Subcutaneous adipose tissue (tissue), 3 donors: Measurements from ENCODE around the genes PICK1, SLC16A8, PLA2G6 and DDX17.

- PRO-cap: no peak
- RAMPAGE, long total RNA, 3 experiments: no peak in any of the 3 experiments
Measured at GRCh38 chr22:38038230-38039037, 18.8 kb upstream of the PICK1 start.

GRCh38 chr22:38056999-38058286, at the start of gene PICK1:
TSS of gene PICK1 (plus strand) at chr22:38057404.
- PRO-cap: bidirectional peak, plus-strand start at chr22:38057277, minus-strand start at chr22:38057262; bidirectional peak, plus-strand start at chr22:38057407, minus-strand start at chr22:38057328
- RAMPAGE, long total RNA, 3 experiments: start-site peak on the plus strand in 2 of 3 experiments, at chr22:38057274-38057829 at its widest, 28 to 56 reads per replicate

DNA sequence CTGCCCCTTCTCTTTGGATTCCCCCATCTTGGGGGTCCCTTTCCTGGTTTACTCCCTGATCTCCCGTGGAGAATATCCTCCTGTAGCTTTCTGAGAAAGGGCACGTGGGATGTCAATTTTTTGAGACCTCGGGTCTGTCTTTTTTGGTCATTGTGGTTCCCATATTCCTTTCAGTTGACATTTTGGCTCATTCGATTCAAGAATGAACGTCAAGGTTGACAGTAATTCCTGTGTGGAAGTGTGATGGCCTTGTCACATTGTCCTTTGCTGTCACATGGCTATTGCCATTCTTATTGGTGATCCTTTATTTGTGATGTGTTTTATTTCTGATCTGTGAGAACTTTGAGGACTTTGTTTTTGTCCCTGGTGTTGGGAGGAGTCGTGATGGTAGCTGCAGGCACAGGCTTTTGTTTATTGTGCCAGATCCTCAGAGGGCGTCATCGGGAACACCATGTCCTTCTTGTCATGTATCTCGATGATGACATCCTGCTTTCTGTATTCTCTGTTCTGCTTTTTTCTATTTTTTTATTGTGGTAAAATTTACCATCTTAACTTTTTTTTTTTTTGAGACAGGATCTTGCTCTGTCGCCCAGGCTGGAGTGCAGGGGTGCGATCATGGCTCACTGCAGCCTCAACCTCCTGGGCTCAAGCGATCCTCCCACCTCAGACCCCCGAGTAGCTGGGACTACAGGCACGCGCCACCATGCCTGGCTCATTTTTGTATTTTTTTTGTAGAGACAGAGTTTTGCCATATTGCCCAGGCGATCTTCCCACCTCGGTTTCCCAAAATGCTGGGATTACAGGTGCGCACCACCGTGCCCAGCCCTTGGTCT, 5.6 kb downstream of the PICK1 start:
- PRO-cap: no peak
- RAMPAGE, long total RNA, 3 experiments: no peak in any of the 3 experiments

- PRO-cap: no peak
- RAMPAGE, long total RNA, 3 experiments: no peak in any of the 3 experiments
Measured at GRCh38 chr22:38083914-38084353, at the start of gene SLC16A8. TSS of gene SLC16A8 (minus strand) at chr22:38084184.

- PRO-cap: no peak
- RAMPAGE, long total RNA, 3 experiments: no peak in any of the 3 experiments
Measured at GRCh38 chr22:38088533-38089320, 4.7 kb upstream of the SLC16A8 start.

DNA sequence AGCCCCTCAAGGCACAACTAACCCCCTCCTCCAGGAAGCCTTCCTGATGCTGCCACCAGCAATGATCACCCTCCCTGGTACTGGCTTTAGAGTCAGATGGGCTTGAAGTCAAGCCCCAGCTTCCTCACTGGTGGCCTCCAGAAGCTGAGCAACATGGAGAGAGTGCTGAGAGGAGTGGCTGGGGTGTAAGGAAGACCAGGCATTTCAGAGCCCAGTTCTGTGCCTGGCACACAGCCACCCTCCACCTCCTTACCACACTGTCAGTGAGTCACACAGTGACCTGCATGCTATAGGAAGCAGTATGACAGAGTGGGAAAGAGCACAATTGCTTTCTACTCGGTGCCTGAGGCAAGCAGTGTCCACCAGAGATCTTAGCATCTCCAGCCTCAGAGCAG, 24.8 kb upstream of the BAIAP2L2 start:
- PRO-cap: no peak
- RAMPAGE, long total RNA, 3 experiments: no peak in any of the 3 experiments

DNA sequence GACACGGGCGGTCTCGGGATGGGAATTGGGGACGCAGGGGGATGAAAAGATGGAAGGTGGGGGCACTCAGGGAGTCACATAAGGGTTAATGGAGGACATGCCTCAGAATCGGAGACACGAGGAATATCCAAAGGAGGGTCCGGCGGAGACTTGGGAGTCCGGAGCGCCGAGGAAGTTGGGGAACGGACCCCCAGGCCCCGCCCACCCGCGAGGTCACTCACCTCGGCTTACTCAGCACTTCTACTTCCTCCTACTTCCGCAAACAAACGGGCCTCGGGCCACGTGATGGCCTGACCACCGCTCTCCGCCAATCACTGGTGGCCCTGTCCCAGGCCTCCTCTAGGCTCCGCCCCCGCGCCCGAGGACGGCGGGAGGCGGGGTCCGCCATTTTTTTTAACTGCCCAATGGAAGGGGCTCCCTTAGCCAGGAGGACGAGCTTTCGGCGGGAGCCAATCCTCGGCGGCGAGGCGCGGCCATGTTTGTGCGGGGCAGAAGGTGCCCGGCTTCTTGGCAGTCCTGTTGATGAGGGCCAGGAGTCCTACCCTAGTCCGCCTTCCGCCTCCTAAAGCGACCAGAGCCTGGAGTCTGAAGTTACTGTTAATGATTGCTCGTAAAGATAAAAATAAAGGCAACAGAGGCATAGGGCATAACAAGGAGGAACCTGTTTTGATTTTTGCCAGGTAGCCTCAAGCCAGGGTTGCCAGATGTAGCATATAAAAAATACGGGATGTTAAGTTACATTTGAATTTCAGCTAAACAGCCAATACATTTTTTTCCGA, at the start of gene PLA2G6:
TSS of gene PLA2G6 (minus strand) at position 268 of the 779 bp plus-strand sequence.
- PRO-cap: bidirectional peak, plus-strand start at position 513 of the sequence, minus-strand start at position 233 of the sequence
- RAMPAGE, long total RNA, 3 experiments: start-site peak on the minus strand in 2 of 3 experiments, centred at positions 222 to 245 of the sequence, 30 to 41 reads per replicate

DNA sequence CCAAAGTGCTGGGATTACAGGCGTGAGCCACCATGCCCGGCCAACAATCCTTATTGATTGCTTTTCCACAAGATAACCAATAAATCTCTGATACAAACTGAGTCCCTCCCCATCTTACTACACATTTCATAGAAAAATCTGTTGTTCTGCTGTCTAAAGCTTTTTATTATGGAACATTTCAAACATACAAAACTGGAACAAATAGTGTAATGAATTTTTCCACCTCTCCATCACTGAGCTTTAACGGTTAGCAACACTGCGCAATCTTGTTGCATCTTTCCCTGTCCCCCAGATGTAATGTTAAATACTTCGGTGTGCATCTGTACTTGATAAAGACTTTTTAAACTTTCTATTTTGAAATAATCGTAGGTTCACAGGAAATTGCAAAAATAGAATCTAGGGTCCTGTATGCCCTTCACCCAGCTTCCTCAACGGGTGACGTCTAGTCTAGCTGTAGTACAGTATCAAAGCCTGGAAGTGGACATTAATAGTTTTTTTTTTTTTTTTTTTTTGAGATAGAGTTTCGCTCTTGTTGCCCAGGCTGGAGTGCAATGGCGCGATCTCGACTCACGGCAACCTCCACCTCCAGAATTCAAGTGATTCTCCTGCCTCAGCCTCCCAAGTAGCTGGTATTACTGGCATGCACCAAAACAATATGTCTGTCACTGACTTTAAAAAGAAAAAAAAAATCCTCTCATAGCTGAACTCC, 16.2 kb downstream of the TMEM184B start:
- PRO-cap: no peak
- RAMPAGE, long total RNA, 3 experiments: no peak in any of the 3 experiments

DNA sequence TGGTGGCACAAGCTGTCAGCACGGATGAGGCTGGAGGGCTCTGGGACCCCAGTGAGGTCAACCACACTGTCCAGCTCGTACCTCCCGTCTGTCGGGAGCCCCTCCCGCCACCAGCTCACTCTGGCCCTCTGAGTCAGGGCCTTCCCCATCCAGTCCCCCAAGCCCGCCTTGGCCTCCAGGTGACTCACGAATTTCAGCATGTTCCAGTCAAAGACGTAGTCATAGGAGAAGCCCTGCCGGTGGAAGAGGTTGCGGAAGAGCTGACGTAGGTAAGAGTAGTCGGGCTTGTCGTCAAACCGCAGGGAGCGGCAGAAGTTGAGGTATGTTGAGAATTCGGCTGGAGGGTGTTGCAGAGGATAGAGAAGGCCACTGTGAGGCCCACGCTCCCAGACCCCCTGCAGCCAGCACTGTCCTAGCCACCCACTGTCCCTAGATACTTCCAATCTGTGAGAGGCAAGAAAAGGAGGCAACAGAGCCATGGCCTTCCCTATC, 18.6 kb downstream of the CSNK1E start:
- PRO-cap: no peak
- RAMPAGE, long total RNA, 3 experiments: no peak in any of the 3 experiments

- PRO-cap: no peak
- RAMPAGE, long total RNA, 3 experiments: no peak in any of the 3 experiments
Measured at GRCh38 chr22:38327557-38328416, 10.6 kb upstream of the CSNK1E start.

- PRO-cap: no peak
- RAMPAGE, long total RNA, 3 experiments: no peak in any of the 3 experiments
Measured at GRCh38 chr22:38348140-38348933, 31.1 kb upstream of the CSNK1E start.

- PRO-cap: no peak
- RAMPAGE, long total RNA, 3 experiments: no peak in any of the 3 experiments
Measured at GRCh38 chr22:38443088-38443759, 11.8 kb downstream of the KCNJ4 start.

GRCh38 chr22:38446005-38446491, 9.0 kb downstream of the KCNJ4 start:
- PRO-cap: no peak
- RAMPAGE, long total RNA, 3 experiments: no peak in any of the 3 experiments

DNA sequence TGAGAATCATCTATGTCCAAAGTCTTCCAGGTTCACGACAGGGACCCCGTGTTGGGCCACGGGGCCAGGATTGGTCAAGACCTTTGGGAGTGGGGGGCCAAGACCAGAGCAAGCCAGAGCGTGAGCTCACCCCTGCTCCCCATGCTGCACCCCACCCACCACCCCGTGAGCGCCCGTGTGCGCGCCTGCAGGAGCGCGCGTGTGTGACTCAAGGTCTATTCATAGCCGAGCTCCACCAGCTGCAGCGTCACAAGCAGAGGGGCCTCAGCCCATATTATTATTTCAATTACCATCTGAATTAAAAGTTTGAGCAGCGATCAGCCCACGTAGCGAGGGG, 5.2 kb downstream of the KCNJ4 start:
- PRO-cap: no peak
- RAMPAGE, long total RNA, 3 experiments: no peak in any of the 3 experiments

DNA sequence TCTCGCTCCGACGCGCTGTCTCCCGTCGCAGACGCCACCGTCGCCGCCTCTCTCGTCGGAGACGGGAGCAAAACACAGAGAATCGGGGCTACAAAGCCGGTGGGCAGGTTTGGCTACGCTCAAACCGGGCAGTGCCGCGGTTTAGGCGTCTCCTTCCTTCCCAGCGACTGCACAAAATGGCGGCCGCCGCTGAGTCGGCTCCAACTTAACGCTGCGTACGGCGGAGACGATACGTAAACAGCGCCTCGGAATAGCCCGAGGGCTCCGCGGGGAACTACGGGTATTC, at the start of gene DDX17:
TSS of gene DDX17 (minus strand) at position 181 of the 286 bp plus-strand sequence.
- PRO-cap: bidirectional peak, plus-strand start outside the sequence, minus-strand start at position 178 of the sequence
- RAMPAGE, long total RNA, 3 experiments: start-site peak on the minus strand in 3 of 3 experiments, centred at positions 184 to 190 of the sequence, 896 to 1,588 reads per replicate

DNA sequence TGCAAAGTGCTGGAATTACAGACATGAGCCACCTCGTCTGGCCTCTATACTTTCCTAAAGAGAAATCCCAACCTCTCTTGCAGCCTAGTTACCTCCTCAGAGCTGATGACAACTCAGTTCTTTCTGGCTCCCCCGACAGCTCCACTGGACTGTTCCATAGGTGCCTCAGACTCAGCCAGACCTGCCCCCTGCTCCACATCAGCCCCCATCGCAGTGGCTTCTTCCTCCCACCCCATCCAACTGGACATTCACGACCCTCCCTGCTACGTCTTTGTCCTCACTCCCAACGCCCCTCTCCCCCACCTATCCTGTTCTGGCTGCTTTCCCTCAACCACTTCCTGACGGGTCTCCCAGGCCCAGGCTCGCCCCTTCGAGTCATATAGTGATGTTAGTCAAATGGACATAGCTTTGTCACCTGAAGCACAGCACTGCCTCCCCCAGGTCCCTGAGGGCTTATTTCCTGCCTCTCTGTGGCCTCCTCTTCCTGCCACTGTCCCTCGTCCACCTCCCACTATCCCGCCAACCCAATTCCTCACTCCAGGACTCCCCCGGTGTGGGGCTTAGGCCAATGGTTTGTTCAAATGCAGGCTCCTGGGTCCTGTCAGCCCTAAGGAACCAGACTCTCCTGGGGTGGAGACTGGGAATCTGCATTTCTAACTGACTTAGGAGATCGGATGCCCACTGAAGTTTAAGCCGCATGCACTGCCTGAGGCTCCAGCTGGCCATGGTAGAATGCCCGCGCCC, 18.5 kb downstream of the SUN2 start:
- PRO-cap: no peak
- RAMPAGE, long total RNA, 3 experiments: no peak in any of the 3 experiments

- PRO-cap: no peak
- RAMPAGE, long total RNA, 3 experiments: no peak in any of the 3 experiments
Measured at GRCh38 chr22:38741287-38741885, 14.4 kb downstream of the SUN2 start.

- PRO-cap: no peak
- RAMPAGE, long total RNA, 3 experiments: no peak in any of the 3 experiments
Measured at GRCh38 chr22:38750206-38751203, 5.3 kb downstream of the SUN2 start.

- PRO-cap: no peak
- RAMPAGE, long total RNA, 3 experiments: no peak in any of the 3 experiments
Measured at GRCh38 chr22:38753810-38754260, 2.0 kb downstream of the SUN2 start.

DNA sequence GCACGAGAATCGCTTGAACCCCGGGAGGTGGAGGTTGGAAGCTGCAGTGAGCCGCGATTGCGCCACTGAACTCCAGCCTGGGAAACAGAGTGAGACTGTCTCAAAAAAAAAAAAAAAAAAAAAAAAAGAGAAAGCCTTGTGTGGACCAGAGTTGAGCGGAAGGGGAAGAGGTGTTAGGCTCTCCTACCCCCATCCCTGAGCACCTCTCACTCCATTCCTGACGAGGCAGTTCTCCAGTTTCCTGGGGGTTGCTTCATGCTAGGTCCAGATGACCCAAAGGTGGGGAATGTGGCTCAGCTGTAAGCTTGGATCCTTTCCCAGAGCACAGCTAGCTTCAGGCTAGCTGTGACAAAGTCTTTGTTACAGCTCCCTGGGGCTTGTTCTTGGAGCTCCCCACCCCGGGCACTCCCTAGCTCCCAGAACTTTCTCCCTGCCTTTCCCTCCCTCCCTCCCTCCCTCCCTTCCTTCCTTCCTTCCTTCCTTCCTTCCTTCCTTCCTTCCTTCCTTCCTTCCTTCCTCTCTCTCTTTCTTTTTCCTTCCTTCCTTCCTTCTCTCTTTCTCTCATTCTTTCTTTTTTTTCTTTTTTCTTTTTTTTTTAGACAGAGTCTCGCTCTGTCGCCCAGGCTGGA, 8.9 kb upstream of the DNAL4 start:
- PRO-cap: no peak
- RAMPAGE, long total RNA, 3 experiments: no peak in any of the 3 experiments